ENCODE data around the genes STK38L, PTHLH and SINHCAF.

- PRO-cap, result no peak
- RAMPAGE, long total RNA, 2 experiments, result no peak in any of the 2 experiments
Measured at GRCh38 chr12:26986649-26987763, 27.2 kb downstream of the TM7SF3 start.

- PRO-cap, result no peak
- RAMPAGE, long total RNA, 2 experiments, result no peak in any of the 2 experiments
Measured at GRCh38 chr12:27191993-27192739, 51.9 kb upstream of the STK38L start.

GRCh38 chr12:27243794-27244434, at the start of gene STK38L:
Gene STK38L, plus strand, starts transcription at chr12:27244286.
- PRO-cap, result bidirectional peak, plus-strand start at chr12:27244297, minus-strand start at chr12:27244031
- RAMPAGE, long total RNA, 2 experiments, result start-site peak on the plus strand in 2 of 2 experiments, at chr12:27244231-27244316 at its widest, 519 to 1,991 reads per replicate

GRCh38 chr12:27246748-27247025, 2.6 kb downstream of the STK38L start:
- PRO-cap, result no peak
- RAMPAGE, long total RNA, 2 experiments, result no peak in any of the 2 experiments

DNA sequence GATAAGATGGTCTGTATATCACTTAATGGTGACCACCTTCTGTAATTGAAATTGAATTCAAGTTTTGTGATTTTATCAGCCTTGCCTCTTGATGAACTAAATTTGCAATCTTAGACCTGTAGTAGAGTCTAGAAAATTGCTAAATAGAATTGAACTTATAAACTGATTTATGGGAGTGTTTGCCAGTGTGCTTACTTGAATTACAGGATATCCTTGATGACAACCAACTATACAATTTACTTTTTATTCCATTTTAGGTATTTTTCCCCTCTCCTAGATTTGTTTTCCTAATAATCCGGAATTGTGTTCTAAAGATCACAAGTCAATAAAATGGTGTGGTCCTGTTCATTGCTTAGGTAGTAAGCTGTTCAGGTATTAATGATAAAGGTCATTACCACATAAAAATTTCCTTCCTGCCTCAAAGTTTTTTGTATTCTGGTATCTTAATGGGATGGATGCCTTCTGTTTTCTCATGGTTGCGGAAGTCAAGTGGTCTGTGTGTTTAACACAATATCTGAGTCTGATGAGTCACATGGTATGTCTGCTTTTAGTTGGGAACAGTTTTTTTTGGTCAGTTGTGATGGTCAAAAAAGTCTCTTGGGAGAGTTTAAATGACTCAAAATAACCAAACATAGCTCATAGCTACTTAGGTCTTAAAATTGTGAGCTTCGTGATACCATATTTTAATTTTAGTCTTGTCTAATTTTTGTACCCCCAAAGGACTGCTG, 40.5 kb downstream of the STK38L start:
- PRO-cap, result no peak
- RAMPAGE, long total RNA, 2 experiments, result no peak in any of the 2 experiments

DNA sequence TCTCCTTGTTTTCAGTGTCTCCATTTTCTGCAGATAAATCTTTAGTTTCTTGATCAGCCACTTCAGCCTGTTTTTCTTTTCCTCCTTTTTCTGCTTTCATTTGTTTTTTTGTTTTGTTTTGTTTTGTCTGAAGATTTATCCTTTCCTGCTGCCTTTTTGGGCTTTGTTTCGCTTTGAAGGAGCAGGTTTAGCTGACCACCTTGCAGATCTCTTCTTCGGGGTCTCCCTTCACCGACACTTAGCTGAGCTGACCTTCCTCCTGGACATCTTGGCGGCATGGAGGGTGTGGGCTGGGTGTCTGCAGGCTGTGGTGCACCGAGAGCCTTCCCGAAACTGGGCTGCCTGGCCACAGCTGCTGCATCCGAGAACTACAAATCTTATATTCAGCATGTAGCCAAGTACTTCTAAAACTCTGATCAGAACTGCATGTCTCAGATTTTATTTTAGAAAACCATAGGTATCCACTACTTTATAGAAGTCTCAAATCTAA, 84.8 kb downstream of the PPFIBP1 start:
- PRO-cap, result no peak
- RAMPAGE, long total RNA, 2 experiments, result no peak in any of the 2 experiments

GRCh38 chr12:27688828-27689230, 7.4 kb upstream of the REP15 start:
- PRO-cap, result no peak
- RAMPAGE, long total RNA, 2 experiments, result no peak in any of the 2 experiments

GRCh38 chr12:27711228-27711874, 719 bp downstream of the MRPS35 start:
- PRO-cap, result no peak
- RAMPAGE, long total RNA, 2 experiments, result no peak in any of the 2 experiments

DNA sequence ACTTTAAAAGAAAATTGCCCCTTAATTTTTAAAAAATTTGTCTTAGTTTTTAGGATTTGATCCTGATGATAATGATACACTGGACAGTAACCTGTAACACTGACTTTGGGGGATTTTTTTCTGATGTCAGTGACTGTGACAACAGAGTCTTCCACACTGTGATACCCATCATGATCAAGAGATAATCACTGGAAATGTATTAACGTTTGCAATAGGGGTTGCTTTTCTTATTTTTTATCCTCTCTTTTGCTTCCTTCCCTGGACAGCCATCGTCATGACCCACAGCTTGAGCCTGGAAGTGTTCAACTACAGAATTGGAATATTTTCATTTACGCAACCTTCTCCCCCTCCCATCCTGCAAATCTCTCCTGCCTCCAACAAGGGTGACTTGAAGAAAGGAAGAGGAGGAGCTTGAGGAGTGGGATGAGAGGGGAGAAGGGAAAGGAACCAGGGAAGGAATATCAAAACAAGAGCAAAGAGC, 1.5 kb upstream of the MANSC4 start:
- PRO-cap, result no peak
- RAMPAGE, long total RNA, 2 experiments, result no peak in any of the 2 experiments

GRCh38 chr12:27797594-27797986, 17.6 kb upstream of the MANSC4 start:
- PRO-cap, result no peak
- RAMPAGE, long total RNA, 2 experiments, result no peak in any of the 2 experiments

DNA sequence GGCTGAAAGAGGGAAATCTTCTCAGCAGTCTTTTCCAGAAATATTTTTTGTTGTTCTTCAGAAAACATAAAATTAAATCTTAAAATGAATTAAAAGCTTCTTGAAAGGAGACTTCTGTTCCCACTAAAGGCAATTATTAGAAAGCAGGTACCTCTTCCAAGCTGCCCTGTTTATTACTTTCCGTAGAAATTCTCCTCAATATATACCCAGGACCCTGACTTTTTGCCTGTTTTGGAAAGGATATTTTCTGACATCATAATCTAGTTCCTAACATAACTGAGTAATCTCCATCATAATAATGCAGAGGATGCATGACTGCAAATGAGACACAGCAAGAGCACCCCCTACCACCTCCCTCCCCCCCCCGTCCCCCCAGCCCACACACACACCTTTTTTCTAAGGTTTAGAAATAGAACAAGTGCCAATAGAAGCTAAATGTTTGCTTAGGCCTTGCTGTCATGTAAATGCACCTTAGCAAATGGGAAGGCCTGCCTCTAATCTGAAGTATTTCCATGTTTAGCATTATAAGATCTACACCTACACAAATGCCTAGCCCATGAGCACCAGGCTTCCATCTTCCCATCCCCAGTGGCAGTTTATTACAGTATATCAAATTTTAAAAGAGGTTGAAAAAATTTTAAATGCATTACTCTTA, at the start of gene PTHLH:
TSS of gene PTHLH (minus strand) at position 175 of the 655 bp plus-strand sequence.
- PRO-cap, result no peak
- RAMPAGE, long total RNA, 2 experiments, result no peak in any of the 2 experiments

DNA sequence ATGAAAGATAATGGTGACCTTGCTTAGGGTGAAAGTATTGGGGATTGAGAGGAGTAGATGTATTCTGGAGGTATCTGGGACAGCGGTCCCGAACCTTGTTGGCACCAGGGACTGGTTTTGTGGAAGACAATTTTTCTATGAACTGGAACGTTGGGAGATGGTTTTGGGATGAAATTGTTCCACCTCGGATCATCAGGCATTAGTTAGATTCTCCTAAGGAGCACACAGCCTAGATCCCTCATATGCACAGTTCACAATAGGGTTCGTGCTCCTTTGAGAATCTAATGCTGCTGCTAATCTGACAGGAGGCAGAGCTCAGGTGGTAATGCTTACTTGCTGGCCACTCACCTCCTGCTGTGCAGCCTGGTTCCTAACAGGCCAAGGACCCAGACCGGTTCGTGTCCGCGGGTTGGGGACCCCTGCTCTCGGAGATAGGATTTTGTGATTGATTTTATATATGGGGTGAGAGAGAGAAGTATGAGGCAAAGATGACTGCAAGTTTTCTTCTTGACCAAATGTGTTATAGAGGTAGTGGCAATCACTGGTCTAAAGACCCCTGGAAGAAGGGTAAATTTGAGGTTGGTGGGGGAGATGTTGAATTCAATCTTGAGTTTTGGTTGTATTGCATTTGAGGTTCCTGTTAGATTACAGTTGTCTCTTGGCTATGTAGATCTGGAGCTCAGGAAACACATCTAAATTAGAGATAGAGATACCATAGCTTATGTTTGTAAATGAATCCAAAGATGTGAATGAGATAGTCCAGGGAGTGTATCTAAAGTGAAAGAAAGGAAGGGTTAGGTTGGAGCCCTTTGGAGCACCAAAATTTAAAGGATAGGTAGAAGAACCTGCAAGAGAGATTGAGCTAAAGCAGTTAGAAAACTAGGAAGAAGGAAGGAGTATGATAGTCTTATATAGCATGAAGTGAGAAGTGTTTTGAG, 57.7 kb downstream of the CCDC91 start:
- PRO-cap, result no peak
- RAMPAGE, long total RNA, 2 experiments, result no peak in any of the 2 experiments

DNA sequence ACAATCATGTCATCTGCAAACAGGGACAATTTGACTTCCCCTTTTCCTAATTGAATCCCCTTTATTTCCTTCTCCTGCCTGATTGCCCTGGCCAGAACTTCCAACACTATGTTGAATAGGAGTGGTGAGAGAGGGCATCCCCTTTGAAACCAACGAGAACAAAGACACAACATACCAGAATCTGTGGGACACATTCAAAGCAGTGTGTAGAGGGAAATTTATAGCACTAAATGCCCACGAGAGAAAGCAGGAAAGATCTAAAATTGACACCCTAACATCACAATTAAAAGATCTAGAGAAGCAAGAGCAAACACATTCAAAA, 84.5 kb downstream of the CCDC91 start:
- PRO-cap, result no peak
- RAMPAGE, long total RNA, 2 experiments, result no peak in any of the 2 experiments

- PRO-cap, result no peak
- RAMPAGE, long total RNA, 2 experiments, result no peak in any of the 2 experiments
Measured at GRCh38 chr12:28452246-28452722, 262.0 kb downstream of the CCDC91 start.

GRCh38 chr12:28770313-28770811, 378.7 kb upstream of the FAR2 start:
- PRO-cap, result no peak
- RAMPAGE, long total RNA, 2 experiments, result no peak in any of the 2 experiments

- PRO-cap, result no peak
- RAMPAGE, long total RNA, 2 experiments, result no peak in any of the 2 experiments
Measured at GRCh38 chr12:29640008-29640432, 142.5 kb upstream of the OVCH1 start.

DNA sequence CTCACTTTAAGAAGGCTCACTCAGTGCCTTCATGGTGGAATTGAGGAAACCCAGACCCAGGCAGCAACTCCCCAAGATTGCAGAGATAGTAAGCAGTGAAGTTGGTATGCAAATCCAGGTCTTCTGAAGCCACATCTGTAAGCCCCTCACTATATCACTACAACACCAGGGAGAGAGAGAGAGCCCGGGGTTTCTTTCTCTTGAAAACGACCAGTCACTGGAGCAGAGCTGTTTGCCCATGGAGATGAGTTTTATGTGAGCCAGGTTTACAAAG, 38.6 kb upstream of the CAPRIN2 start:
- PRO-cap, result no peak
- RAMPAGE, long total RNA, 2 experiments, result no peak in any of the 2 experiments

- PRO-cap, result no peak
- RAMPAGE, long total RNA, 2 experiments, result no peak in any of the 2 experiments
Measured at GRCh38 chr12:30860456-30860753, 66.1 kb upstream of the TSPAN11 start.

GRCh38 chr12:31324532-31324735, 1.5 kb downstream of the SINHCAF start:
- PRO-cap, result no peak
- RAMPAGE, long total RNA, 2 experiments, result no peak in any of the 2 experiments

GRCh38 chr12:31325973-31326880, at the start of gene SINHCAF:
Gene SINHCAF, minus strand, starts transcription at chr12:31326150.
- PRO-cap, result bidirectional peak, plus-strand start at chr12:31326356, minus-strand start at chr12:31326117
- RAMPAGE, long total RNA, 2 experiments, result start-site peak on the minus strand in 2 of 2 experiments, at chr12:31326120-31326199 at its widest, 44 to 597 reads per replicate

Measured in breast epithelium (tissue), 2 donors.